Mesenchymal stem cell of the bone marrow (primary cell): ENCODE results near the genes TPTE2 and SKA3.

DNA sequence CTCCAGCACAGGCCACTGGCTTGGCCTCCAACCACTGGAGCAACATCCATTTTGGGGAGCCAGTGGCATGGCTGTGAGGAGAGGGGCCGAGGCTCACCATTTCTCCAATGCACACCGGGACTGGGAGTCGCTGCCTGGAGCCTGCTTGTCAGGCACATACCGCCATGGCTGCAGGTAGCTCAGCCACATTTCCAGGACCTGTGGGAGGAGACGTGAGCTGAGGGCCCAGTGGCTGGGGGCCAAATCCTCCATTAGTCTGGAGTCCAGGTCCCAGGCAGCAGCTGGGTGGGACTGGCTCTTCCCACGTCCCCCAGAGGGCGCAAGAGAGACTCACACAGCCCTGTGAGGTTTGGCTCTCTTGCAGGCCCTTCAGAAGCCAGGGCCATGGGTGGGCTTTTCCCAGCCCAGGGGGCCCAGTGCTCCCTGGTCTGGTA lies 27.6 kb downstream of the TUBA3C start:
- CAGE, long polyA plus RNA, result no peak

DNA sequence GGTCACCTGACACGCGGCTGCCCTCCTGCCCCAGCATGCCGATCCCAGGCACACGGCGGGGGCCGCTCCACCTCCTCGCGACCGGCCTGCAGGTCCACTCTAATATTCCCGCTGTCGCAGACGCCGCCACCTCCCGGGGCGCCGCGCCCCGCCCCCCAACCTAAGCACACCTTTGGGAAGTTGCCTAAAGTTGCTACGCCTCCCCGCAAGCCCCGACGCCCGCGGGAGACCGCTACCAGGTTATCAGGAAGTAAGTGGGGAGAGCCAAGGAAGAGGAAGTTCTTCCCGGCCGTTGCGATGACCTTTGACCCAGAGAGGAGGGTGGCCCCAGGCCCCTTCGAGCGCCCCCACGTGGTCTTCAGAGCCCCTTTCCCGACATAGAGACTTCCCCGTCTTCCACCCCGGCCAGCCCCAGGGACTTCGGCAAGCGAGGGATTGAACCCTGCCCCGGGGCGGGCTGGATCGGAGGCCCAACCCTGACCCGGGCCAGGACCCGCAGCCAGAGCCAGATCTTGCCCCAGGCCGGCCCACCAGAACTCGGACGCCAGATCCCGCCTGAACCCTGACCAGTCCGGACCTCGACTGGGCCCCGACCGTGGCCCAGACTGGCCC lies at the start of gene TPTE2:
Gene TPTE2, minus strand, starts transcription at position 269 of the 612 bp plus-strand sequence.
- CAGE, long polyA plus RNA, result no peak

DNA sequence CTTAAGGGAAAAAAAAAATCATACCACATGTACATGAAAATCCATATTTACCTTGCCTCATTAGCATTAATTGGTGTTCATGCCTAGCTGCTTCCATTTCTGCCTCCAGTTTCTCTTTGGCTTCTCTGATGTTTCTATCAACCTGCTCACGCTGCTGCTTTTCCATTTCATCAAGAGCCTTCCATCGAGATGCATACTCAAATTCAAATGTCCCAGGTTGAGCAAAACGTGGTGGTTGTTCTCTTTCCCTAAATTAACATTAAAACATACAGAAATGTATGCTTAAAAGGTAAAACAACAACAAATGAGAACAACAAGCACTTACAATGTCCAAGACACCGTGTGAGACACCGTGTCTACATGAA lies 31.5 kb downstream of the PSPC1 start:
- CAGE, long polyA plus RNA, result no peak

- CAGE, long polyA plus RNA, result no peak
Observed at GRCh38 chr13:20065531-20065946, 95.3 kb downstream of the GJA3 start.

GRCh38 chr13:20128672-20129005 lies 32.2 kb downstream of the GJA3 start:
- CAGE, long polyA plus RNA, result no peak

DNA sequence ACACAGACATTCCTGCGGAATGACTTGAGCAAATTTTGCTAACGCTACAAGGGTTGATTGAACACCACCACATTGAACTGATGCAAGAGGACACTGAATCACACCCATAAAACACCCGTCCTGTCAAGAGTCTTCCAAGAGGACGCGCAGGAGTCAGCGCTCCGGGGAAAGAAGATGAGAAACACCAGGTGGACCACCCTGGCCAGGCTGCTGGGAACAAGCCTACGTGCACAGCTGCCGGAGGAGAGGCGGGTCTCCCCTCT lies 105.6 kb downstream of the CRYL1 start:
- CAGE, long polyA plus RNA, result no peak

DNA sequence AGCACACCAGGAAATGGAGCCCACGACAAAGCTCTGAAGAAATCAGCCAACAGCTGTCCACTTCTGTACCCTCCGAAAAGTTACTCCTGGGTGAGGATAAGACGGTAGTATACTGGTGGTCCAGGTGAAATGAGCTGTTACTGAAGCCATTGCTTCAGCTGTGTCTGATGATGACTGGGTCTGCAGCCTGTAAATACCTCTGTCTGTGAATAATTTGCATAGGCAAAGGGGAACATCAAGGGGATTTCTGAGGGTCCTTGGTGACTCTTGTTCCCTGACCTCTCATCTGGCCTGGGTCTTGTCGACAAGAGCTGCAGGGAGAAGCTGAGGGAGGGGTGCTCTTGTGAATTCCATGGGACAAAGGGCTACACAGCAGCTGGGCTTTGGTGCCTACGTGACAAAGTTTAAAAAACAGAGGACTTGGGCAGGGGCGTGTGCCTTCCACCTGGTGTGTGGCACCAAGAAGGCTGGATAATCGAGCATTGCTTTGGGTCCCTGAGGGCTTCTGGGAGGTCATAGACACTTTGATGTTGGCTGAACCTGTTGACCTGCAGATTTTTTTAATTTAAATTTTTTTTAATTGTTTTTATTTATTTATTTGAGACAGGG lies 19.0 kb upstream of the CRYL1 start:
- CAGE, long polyA plus RNA, result no peak

- CAGE, long polyA plus RNA, result no peak
Observed at GRCh38 chr13:20702372-20702950, 1.0 kb upstream of the IL17D start.

DNA sequence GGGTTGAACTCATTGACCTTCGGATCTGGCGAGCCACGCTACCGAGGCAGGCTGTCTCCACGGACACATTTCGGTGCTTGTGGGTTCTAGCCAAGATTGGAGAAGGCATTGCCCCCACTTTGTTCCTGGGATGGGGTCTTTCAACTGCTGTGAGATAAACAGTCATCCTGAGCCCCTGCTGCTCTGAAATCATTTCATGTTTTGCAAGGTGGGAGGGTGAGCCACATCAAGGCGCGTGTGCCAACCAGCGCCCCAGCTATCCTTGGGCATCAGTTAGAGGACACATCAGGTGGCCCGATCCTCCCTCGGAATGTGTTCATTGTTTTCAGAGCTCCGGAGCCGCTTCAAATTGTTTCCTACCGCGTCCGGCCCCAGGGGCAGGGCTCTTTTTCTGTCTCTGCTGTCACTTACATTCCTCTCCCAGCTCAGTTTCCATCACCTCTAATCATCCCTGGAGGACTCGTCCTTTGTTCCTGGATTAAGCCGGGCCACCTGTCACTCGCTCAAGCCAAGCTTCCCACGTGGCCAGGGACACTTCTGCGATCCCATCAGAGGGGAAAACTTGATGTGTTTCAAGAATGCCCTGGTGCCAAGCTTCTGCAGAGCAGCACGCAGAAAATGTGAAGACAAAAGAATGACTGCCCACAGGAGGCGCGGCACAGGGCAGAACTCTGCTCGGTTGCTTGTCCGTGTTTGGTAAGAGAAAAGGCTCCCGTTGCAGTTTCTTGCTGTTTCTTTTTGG lies 13.3 kb downstream of the IL17D start:
- CAGE, long polyA plus RNA, result no peak

GRCh38 chr13:20901954-20902586 lies 476 bp downstream of the XPO4 start:
- CAGE, long polyA plus RNA, result no peak

- CAGE, long polyA plus RNA, result no peak
Observed at GRCh38 chr13:21069597-21070081, 8.3 kb upstream of the LATS2 start.

DNA sequence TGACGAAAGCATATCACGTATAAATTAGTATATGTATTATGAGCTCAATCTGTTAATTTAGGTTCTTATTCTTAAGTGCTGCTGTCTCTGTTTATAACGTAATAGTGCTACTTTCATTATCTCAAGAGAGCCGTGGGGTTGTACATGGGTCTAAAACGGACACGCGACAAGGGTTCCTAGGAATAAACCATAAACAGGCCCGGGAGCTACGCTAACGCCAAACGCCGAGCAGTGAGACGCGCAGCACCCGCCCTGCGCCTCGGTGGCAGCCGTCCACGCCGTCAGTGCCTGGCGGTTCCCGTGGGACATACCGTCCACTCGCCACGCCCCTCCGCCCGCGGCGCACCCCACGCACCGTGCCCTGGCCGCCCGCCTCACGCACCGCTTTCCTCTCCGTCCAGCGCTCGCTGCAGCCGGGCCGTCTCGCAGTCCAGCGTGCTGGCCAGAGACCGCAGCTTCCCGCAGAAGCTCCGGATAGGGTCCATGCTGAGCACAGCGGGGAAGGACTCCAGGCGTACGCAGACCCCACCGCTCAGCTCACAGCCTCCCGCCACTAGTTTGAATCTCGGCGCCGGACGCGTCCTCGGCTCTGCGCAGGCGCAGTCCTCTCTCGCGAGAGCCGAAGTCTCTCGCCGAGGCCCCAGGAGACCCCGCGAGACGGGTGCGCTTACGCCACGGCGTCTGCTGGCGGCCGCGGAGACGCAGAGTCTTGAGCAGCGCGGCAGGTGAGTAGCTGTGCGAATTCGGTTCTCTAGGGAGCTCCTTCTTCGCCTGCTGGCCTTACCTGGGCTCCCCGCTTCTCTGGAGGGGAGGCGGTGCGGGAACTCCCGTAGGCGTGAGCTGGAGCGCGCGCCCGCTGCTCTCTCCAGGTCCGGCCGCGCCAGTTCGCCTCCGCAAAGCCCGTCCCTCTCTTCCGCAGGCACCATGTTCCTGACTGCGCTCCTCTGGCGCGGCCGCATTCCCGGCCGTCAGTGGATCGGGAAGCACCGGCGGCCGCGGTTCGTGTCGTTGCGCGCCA lies at the start of gene SKA3:
Gene SKA3, minus strand, starts transcription at position 560 of the 1,018 bp plus-strand sequence.
- CAGE, long polyA plus RNA, result no peak

DNA sequence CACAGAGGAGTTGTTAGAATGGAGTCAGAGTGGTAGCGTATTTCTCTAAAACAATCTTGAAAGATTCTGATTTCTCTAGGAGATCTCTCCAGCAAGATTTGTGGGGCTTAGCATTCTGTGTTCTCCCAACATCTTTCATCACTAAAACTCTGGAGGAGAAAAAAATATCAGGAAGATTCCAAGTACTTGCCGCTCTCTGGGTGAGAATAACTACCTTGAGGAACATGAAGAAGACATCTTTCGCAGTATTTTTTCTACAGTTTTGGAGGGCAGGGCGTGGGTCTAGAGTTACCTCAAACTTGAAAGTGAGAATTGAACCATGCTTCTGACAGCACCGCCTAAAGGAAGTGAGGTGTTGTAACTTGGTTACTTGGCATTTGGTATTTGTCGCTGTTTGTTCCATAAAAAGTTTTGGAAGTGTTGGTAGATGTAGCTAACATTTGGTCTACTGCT lies 134.1 kb downstream of the MRPL57 start:
- CAGE, long polyA plus RNA, result no peak

DNA sequence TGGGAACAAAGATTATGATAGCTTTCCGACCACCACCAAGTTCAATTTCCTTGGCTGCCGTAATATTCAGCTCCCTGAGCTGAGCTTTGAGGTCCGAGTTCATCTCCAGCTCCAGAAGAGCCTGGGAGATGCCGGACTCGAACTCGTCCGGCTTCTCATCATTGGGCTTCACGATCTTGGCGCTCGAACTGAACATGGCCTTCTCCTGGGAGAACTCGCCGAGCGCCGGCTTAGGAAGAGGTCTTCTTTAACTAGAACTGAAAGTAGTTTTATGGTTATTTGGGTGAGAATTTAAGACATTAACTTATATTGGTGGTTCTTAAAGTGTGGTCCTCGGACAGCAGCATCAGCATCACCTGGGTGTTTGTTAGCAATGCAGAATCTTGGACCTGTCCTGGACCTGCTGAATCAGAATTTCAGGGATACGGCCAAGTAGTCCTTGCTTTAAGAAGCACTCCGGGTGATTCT lies 24.9 kb upstream of the MICU2 start:
- CAGE, long polyA plus RNA, result no peak

- CAGE, long polyA plus RNA, result no peak
Observed at GRCh38 chr13:23159518-23160667, 20.9 kb upstream of the SGCG start.

DNA sequence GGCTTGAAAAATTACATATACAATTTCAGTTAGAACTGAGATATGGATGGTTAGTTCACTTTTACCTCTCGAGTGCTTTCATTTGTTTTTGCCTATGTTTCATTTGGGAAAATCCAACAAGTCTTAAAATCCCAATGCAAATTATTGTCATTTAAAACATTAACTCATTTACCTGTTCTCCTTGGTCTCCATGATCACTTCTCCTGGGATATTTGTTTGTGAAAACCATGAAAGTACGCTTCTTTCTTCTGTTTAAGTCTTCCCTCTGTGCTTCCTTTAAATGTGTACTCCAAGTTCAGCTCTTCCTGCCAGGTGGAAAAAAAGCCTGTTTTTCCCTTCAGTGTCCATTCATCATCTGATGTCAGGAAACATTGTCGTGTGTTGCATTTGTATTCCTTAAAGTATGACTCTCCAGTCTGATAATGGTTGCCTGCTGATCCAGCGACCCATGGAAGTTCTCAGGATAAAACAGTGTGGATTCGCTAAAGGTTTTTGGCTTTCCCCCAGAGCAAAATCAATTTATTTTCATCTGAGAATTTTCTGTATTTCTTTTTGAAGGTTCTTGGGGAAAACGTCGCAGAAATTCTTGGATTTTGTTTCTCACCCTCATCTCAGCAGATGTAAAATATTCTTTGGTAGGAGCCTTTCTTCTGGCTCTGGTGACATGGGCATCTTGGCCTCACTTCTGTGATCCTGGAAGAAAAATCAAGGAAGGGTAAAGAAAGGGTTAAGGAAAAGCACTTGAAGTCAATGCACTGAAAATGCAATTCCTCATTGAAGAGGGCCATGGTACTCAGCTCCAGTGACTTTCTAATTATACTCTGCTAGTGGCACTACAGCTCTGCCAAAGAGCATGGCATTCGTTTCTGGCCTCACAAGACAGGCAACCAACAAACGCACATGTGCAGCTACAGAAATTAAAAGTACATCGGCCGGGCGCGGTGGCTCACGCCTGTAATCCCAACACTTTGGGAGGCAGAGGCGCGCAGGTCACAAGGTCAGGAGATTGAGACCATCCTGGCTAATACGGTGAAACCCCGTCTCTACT lies 22.1 kb downstream of the SACS start:
- CAGE, long polyA plus RNA, result no peak

GRCh38 chr13:23466132-23467018 lies 32.9 kb upstream of the SACS start:
- CAGE, long polyA plus RNA, result no peak

GRCh38 chr13:23470707-23471048 lies 37.2 kb upstream of the SACS start:
- CAGE, long polyA plus RNA, result no peak

DNA sequence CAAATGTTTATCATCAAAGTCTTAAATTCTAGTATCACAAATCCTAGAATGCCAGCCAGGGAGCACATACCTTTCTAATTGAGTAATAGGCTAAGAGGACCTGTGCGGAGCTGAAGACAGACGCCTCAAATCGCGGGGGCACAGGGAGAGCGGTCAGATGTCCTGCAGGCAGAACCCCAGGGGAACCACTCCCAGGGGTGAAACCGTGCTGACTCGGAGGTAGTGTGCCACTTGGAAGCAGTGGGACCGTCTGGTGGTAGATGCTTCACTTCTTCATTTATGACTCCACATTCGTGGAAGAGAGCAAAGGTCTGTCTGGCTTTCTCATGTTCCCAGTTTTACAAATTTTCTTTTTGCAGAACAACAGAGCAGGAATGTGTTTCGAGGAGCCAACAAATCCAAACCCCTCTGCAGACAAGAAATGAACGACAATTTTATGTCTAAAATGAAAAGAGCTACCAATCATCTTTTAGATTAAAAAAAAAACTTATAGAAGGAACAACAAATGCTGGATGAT lies 65.0 kb upstream of the TNFRSF19 start:
- CAGE, long polyA plus RNA, result no peak

- CAGE, long polyA plus RNA, result no peak
Observed at GRCh38 chr13:23561155-23561496, 9.1 kb upstream of the TNFRSF19 start.